ENCODE measurements around a stretch of chr9.

GRCh38 chr9:14086867-14087599 lies 226.9 kb downstream of the NFIB start:
- RRBS, result no CpG with 5 or more reads among the region's 3 CpGs

DNA sequence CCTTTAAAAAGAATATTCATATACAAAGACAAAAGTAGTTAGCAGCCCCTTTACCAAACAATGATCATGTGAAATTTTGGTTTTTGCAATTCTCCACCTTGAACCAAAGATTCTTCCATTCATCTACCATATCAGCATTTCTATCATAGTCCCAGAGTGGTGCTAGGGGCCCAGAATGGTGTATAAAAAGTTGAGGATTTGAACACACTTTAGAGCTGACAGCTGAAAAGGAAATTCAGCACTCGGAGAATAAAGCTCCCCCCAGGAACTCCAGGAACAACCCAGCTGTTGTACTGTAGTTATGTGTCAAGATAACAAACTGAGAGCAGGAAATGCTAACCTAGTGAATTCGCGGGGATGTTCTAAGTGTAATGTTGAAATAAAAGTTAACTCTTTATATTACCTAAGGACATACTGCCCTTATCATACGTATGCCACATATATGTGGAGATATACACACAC lies 216.8 kb downstream of the NFIB start:
- RRBS, result no CpG with 5 or more reads among the region's 4 CpGs

DNA sequence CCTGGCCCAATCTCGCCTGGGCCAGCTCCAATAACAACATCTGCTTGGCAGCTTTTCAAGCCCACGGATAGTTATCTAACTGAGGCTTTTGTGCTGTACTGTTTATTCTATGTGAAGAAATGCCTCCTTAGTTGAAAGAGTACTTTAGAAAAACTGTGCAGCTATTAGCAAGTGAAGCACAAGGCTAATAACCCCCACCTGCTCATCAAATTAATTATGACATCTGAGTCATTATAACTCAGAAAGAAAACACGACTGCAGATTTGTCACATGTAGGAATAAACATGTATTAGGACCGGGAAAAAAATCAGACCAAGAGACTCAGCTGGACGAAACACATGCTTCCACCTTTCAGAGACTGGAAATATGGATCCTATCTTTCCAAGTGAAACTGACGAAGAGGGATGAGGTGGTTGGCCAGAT lies 42.7 kb downstream of the NFIB start:
- RRBS, result no CpG with 5 or more reads among the region's 6 CpGs

GRCh38 chr9:14314855-14315881 lies 1.2 kb upstream of the NFIB start:
- RRBS, result 3% methylated on average over 61 of the region's 118 CpGs

DNA sequence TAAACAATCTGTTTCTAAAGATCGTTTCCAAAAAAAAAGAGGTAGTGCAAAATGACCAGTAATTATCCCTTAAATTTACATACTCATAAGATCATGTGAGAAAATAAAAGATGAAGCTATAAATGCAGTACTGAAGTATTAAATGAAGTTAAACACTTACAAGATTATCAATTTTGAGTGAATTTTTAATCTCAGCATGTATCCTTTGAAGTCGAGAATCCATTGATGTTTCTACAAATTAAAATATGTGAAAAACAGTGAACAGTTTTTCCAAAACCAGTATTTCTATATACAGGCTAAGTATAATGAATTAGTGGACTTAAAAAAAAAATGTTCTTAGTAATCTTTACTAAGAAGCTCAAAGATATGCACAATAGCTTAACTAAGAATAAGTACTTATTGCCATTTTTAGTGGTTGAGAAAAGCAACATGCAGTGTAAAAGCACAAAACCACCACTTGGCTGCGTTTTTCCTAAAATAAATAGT lies 41.6 kb downstream of the PSIP1 start:
- RRBS, result no CpG with 5 or more reads among the region's 3 CpGs

DNA sequence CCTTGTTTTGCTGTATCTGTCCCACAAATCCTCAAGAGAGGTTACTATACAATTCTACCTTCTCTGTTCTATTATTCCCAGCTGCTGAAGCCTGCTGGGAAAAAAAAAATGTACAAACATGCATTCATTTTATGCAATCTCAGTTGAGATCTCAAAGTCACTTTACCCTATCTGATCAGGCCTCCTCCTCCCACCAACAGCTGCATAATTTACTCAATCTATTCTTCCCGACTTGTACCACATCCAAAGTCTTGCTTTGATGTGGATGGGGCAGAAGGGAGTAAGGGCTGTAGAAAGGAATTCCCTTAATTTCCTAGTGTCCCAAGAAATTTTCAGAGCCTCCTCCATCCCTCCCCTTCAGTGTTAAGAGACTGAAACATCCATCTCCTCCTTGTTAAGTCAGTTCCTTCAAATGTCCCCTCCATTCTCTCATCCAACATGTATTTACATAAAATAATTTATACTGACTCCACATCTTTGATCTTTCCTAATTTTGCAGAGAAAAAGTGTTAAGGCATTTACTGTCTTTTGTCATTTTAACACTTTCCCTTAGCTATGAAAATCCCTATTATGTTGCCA lies 28.5 kb downstream of the PSIP1 start:
- RRBS, result no CpG with 5 or more reads among the region's 1 CpG

DNA sequence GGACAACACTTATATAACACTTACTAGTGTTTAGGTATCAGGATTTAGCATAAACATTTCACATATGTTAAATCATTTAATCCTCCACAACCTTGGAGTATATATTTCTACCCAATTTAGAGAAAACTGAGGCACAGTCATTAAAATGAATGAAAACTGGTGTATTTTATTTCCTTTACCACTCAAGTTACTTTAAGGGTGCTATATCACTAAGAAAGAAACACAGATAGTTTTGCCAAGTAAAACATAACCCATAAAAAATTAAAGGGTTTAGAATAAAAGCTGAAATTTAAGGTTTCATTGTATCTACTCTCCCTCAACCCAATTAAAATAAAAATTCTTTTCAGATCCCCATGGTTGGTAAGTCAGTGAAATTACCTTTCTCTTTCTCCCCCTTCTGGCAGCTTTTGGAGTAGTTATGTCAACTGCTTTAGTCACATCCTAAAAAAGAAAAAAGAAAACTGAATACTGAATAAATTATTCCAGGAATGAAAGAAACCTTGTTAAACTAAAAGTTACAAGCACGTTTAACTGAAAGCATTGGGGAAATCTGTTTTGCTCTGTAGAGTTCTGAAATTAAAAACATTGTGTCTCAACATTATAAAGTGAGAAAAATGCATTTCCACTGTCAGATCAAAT lies 25.0 kb downstream of the PSIP1 start:
- RRBS, result no CpG with 5 or more reads among the region's 1 CpG

DNA sequence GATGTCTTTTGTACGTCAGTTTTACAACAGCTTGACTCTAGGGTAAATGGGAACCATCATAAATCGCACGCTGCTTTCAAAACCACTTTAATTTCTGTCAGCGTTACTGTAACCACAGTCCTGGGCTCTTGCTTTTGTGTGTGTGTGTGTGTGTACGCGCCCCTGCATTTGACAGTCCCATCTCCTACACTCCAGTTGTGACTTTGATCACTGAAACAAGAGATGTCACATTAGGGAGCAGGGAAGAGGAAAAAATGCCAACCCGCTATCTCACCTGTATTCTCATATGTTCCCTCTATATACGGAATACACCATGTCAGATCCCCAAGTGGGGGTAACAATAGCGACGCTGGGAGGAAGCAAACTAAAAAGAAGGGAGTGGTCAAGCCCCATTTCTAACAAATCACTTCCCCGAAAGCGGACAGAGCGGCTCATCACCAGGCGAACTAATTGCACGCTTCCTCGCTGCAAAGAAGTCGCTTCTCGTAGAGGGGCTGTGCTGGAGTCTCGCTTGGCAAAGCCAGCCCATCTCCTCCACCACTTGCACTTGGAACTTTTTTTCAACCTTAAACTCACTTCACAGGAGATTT lies 1.1 kb downstream of the BNC2 start:
- RRBS, result no CpG with 5 or more reads among the region's 19 CpGs

GRCh38 chr9:16869872-16870316 lies 576 bp downstream of the BNC2 start:
- RRBS, result no CpG with 5 or more reads among the region's 28 CpGs

DNA sequence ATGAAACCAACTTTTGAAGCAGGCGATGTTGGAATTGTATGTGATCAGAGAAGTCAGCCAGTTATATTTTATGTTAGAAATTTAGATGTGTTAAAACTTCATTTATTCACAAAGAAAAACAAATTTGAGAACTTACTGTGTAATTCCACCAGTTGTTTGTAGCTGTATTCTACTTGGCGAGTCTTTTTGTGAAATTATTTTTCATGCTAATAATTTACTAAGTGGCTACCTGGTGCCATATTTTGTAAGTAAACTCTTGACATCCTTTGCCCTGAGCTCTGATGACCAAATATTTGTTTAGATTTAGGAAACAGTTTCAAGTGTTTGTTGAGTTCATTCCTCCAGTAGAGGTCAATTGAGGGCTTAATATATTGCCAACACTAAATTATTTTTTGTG lies 3.6 kb downstream of the CNTLN start:
- RRBS, result no CpG with 5 or more reads among the region's 2 CpGs

GRCh38 chr9:17604696-17605012 lies 25.8 kb downstream of the SH3GL2 start:
- RRBS, result no CpG with 5 or more reads among the region's 5 CpGs

DNA sequence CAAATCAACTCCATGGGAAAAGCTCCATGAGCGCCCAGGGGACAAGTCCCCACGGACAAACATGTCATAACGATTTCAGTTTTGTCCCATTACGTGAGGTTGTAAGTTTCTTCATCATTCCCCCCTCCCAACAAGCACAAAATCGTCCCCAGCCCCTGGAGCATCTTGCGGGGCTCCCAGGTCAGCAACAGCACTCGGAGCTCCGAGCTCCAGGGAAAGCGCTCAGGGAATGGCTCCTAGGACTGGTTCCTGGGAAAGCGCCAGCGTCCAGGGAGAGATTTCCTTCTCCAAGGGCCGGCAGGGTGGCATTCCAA lies 327.1 kb downstream of the SH3GL2 start:
- RRBS, result no CpG with 5 or more reads among the region's 12 CpGs

DNA sequence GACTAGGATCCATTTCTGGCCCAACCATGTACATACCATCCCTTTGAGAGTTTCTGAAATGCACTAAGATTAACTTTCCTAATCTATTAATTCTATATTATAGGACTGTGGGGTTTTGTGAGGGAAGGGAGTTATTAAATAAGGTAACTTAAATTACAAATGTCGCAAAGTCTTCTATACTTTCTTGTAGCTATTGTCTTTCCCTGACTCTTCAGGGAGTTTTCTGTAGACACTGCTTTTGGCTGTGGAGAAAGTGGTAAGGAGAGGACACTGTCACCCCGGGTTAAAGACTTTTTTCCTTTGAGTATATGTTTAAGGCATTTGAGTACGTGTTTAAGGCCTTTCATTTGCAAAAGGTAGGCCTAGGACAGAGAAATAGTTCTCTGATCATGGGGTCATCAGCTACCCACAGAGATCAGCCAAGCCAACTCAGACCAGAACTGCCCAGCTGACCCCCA lies 90.9 kb upstream of the ADAMTSL1 start:
- RRBS, result no CpG with 5 or more reads among the region's 3 CpGs

DNA sequence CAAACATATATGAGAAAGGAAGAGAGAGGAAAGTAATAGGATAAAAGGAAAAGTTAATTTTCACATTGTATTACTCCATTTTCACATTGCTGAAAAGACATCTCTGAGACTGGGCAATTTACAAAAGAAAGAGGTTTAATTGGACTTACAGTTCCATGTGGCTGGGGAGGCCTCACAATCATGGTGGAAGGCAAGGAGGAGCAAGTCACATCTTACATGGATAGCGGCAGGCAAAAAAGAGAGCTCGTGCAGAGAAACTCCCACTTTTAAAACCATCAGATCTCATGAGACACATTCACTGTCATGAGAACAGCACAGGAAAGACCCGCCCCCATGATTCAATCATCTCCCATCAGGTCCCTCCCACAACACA lies 227.9 kb downstream of the ADAMTSL1 start:
- RRBS, result no CpG with 5 or more reads among the region's 3 CpGs

- RRBS, result 3% methylated on average over 8 of the region's 15 CpGs
Measured at GRCh38 chr9:19048683-19049169, 501 bp upstream of the RRAGA start.

- RRBS, result no CpG with 5 or more reads among the region's 1 CpG
Measured at GRCh38 chr9:19229413-19229701, 1.1 kb upstream of the DENND4C start.

- RRBS, result no CpG with 5 or more reads among the region's 7 CpGs
Measured at GRCh38 chr9:19232091-19232573, 1.6 kb downstream of the DENND4C start.

DNA sequence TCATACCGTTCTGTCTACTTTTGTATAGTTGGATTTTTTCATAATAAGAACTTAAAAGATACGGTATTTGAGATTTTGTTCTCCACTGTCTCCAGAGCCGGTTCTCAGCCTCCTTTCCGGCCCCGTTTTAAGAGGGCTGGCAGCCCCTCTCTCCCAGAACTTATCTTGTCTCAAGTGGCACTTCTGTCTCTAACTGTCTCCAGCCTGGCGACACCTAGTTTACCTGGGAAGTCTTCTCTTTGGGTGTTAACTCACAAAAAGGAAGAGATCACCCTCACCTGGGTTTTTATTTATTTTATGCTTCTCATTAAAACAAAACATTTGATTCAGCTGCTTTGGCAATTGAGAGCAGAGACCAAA lies 48.2 kb downstream of the ACER2 start:
- RRBS, result no CpG with 5 or more reads among the region's 6 CpGs

DNA sequence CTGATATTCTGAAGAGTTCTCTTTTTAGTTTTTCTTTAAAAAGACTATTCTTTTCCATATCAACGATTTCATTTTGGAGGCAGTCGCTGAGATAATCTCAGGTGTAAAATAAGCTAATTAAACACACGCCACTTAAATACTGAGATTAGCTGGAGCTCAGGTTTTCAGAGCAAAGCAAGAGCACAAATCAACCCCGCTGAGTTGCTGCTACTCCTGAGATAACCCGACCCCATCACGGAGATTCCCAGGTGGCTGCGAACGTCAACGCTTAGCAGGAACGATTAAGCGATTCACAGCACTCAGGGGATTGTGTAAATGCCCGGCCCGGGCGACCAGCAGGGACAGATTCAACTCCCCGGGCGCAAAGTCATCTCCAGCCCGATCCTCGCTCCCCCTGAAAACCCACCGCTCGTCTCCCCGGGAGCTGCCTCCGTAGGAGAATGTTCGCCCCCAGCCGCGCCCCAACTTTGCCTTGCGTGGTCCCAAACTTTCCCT lies 796 bp downstream of the SLC24A2 start:
- RRBS, result 3% methylated on average over 7 of the region's 26 CpGs

DNA sequence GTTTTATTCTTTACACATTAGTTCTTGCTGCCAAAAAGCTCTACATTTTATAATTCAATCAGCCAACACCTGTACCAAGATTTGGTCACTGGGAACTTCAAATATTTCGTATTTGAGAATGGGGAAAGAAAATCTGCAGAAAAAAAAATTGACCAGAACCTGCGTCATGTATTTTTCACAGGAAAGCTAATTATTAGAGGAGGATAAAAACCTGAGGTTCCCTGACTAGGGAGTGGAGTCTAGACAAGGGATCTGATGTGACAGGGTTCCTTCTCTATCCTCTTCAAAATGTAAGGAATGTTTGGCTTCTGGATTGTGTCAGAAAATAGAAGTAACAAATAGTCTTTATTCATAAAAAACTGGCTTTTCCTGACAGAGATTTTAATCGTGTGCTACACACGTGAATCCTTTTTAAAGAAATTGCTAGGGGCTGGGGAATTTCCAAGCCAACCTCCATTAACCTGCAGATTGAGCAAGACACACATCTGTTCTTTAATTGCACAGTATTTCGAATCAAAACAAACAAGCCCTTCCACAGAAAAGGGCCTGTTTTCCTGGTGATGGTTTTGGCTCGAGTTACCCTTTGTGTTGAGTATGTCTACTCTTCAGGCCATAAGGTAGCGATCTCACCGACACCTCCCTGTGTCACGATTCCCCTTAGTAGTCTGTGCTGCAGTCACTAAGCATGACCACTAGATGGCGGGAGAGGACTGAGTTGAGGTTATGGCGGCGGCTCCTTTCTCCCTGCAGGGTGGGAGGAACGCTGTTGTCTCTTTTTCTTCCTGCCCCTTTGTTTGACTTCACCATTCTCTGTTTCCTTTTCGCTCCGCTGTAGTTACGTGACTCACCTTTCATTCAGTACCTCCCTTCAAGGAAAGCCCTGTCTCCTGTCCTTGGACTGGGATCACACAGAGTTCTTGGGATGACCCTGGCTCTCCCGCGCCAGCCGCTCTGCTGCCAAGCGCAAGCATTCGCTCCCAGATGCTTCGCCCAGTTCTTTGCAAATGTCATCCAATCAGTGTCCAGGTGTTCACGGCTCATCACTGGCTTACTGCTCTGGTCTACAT lies 137.0 kb upstream of the SLC24A2 start:
- RRBS, result no CpG with 5 or more reads among the region's 23 CpGs

Data from epidermal melanocyte (primary cell).